Frontal cortex (tissue), 2 donors: ENCODE measurements around a stretch of chr5.

- RAMPAGE, long total RNA = no peak
Observed at GRCh38 chr5:55954527-55955243, 40.1 kb downstream of the IL6ST start.

GRCh38 chr5:55962914-55963654 is 31.7 kb downstream of the IL6ST start:
- RAMPAGE, long total RNA = no peak

DNA sequence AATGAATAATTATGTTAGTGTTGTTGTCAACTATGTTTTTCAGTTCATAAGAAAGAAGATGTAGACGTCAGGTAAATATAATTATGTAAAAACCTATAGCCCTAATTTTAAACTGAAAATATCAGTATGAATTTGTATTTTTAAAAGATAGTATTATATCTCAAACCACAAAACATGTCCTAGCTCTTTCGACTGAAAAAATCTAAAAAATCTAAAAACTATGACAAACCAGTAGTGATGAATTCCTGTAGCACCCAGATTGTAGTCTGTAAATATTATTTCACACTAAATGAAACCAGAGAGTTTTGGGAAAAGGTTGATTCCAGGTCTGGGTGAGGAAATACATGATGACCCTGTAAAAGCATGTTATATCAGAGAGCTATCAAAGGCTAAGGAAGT is 29.5 kb downstream of the IL6ST start:
- RAMPAGE, long total RNA = no peak

GRCh38 chr5:55975217-55975688 is 19.5 kb downstream of the IL6ST start:
- RAMPAGE, long total RNA = no peak

GRCh38 chr5:55992721-55993424 is 1.9 kb downstream of the IL6ST start:
- RAMPAGE, long total RNA = no peak

- RAMPAGE, long total RNA = no peak
Observed at GRCh38 chr5:55996757-55997280, 2.1 kb upstream of the IL6ST start.

DNA sequence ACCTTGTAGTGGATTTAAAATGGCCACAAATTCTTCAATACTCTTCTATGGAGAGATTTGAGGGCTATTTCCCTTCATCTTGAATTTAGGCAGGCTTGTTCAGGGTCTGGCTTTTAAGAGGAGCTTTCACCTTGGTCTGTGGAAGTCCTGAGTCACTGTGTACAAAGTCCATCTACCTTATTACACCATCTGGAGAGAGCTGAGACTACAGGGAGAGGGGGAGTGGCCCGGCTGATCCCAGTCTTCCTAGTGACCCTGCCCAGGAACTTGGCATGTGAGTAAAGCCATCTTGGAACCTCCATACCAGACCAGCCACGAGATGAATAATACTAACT is 8.3 kb upstream of the IL6ST start:
- RAMPAGE, long total RNA = no peak

DNA sequence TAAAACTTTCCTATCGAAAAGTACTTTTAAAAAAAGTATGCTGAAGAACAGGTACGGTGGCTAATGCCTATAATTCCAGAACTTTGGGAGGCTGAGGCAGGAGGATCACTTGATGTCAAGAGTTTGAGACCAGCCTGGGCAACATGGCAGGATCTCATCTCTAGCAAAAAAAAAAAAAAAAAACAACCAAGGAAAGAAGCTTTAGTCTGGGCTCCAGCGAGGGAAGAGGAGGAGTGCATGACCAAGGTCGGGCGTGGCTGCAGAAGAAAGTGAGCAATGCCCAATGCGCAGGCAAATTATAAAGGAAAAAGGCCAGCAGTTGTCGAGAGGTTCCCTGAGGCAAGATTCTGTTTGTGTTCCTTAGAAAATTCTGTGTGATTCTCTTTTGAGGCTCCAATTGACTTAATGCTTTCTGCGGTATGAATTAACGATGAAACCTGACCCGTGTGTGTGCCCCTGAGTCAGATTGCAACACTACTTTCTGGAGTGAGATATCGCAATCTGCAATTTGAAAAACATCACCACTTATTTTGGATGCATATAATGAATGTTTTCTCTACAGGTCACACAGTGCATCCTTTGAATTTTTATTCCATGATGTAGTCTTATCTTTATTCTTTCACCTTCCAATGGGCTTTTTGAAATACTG is 117.7 kb upstream of the IL6ST start:
- RAMPAGE, long total RNA = no peak

DNA sequence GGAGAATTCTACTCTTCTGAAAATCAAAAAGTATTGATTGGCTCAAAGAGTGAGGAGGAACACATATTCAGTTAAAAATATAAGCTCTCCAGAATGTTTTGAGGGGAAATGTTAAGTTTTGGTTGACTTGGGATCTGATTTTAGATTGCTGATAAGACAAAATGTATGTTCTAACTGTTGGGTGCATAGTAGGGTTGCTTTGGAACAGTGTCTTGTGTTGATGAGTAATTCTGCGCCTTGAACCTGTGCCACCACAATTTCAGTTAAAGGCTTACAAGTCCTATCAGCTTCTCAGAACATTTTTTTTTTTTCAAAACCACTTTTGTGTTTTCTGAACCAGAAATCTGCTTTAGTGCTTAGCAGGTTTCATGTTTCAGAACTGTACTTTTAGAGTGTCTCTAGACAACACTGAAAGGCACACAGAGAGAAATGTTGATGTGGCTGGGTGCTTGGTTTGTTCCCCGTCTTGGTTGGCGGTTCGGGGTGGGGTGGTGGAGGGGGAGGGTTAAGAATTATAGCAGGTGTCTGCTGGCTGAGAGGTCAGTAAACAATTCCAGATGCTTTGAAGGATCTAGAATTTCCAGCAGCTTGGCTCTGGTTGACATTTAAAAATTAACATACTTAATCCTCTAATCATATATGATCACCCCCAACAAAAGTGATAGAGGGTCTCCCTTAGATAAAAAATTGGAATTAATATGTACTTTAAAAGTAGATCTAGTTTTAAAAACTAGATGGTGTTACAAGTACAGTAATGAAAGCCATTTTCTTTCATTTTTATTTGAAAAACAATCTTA is 84.6 kb downstream of the ANKRD55 start:
- RAMPAGE, long total RNA = no peak

GRCh38 chr5:56296297-56296670 is 63.2 kb upstream of the ANKRD55 start:
- RAMPAGE, long total RNA = no peak

DNA sequence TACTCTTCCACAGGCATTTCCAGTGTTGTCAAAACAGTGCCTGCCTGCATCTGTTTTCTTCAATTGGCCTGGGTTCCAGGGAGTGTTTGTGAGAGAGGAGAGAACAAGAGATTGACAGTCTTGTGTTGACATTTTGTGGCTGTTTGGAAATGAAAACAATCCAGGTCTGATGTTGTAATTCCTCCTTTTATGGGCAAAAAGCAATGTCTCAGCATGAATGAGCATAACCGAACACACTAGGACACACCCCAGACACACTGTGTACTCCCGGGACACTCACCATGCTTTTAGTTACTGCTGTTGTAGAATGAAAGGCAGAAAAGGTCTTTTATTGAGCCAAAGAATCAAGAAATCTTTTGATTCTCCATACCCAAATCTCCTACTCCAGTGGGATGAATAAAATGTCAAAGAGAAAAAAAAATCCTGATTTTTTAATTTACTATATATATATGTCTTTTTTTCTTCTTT is 208.3 kb upstream of the ANKRD55 start:
- RAMPAGE, long total RNA = no peak

GRCh38 chr5:56460684-56461247 is 227.6 kb upstream of the ANKRD55 start:
- RAMPAGE, long total RNA = no peak

DNA sequence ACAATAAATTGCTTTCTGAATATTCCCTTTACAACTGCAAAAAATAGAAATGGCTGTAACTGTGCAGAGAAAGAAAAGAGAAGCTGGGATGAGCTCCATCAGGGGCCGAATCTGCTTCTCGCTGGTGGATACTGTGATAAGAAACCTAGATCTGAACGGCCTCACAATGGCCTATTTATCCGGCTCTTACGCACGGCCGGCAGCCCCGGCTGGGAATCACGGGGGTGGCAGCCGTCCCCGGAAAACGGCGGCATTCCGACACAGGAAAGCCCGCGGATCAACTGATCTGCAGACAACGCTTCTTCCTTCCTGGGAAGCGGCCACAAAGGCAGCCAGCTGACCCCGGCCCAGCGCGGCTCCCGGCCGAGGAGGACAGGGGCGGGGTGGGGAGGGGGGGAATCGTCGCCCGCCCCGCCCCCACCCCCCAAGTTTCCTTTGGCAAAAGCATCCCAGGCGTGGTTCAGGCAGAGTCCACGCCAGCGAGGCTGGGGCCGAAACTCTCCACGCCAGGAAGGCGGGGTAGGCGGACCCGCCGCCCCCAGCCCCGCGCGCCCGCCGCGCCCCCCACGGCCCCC is 247.6 kb upstream of the ANKRD55 start:
- RAMPAGE, long total RNA = no peak

- RAMPAGE, long total RNA = no peak
Observed at GRCh38 chr5:56589189-56589573, 226.2 kb upstream of the MAP3K1 start.

- RAMPAGE, long total RNA = no peak
Observed at GRCh38 chr5:56612994-56613370, 202.4 kb upstream of the MAP3K1 start.

GRCh38 chr5:56671455-56671992 is 143.8 kb upstream of the MAP3K1 start:
- RAMPAGE, long total RNA = no peak

- RAMPAGE, long total RNA = no peak
Observed at GRCh38 chr5:56815676-56816443, 511 bp downstream of the MAP3K1 start.

GRCh38 chr5:56818927-56819725 is 3.8 kb downstream of the MAP3K1 start:
- RAMPAGE, long total RNA = no peak

GRCh38 chr5:56917299-56917881 is 8.0 kb downstream of the SETD9 start:
- RAMPAGE, long total RNA = no peak

- RAMPAGE, long total RNA = no peak
Observed at GRCh38 chr5:57003513-57003904, 51.6 kb upstream of the MIER3 start.